ENCODE results near the gene MYL12A.

GRCh38 chr18:3129322-3129593 is 90.5 kb downstream of the MYOM1 start:
- PRO-cap: no peak
- RAMPAGE, long total RNA, 2 experiments: no peak in any of the 2 experiments

- PRO-cap: no peak
- RAMPAGE, long total RNA, 2 experiments: no peak in any of the 2 experiments
Observed at GRCh38 chr18:3220869-3221148, 1.0 kb upstream of the MYOM1 start.

- PRO-cap: no peak
- RAMPAGE, long total RNA, 2 experiments: no peak in any of the 2 experiments
Observed at GRCh38 chr18:3230980-3231566, 11.3 kb upstream of the MYOM1 start.

DNA sequence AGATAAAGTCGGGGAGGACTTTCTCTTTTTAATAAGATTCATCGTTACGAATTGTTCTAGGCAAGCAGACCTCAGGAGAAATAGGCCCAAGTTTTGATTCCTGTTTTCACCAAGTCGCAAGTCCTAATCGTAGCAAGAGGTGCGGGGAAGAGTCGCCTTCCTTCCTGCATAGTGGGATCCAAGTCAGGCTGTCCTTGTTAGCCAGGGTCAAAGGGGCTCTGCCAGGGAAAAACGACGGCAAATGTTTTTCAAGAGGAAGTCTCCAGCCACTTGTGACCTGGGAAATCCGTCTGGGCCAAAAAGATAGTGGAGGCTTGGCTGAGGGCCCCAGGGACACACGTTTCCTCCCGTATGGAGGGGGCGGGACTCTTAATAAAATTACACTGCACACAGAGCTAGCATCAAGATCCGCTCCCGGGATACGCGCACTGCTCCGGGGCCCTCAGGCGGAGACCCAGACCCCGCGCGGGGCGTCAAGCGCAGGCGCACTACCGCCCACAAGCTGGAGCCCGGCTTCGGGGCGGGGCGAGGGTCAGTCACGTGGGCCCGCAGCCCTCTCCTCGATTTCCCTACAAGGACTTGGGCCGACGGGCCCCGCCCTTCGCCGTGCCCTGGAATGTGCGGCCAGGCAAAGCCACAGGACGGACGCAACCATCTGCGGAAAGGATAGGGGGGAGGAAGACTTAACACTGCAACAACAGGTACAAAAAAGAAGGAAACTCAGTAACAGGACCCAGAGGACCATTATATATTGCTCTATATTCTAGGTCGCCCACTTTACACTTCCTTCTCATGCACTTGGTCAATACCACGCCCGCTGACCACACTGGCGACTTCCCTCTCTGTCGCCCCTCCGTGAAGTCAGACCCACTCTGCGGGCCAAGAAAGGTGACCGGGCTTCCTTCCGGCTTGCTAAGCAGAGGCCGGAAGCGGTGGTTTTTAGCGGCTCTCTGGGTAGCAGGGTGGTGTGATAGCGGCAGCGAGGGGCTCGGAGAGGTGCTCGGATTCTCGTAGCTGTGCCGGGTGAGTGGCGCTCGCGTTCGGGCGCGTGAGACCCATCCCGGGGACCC is at the start of gene MYL12A:
Gene MYL12A (plus strand): TSS at position 915 of the 1,070 bp plus-strand sequence.
- PRO-cap: bidirectional peak, plus-strand start at position 126 of the sequence, minus-strand start outside the sequence; bidirectional peak, plus-strand start at position 404 of the sequence, minus-strand start at position 430 of the sequence; bidirectional peak, plus-strand start at position 915 of the sequence, minus-strand start at position 863 of the sequence
- RAMPAGE, long total RNA, 2 experiments: start-site peak on the plus strand in 2 of 2 experiments, centred at positions 930 to 938 of the sequence, 2,746 to 6,132 reads per replicate; start-site peak on the minus strand in 2 of 2 experiments, centred at positions 241 to 469 of the sequence, 16 to 54 reads per replicate

DNA sequence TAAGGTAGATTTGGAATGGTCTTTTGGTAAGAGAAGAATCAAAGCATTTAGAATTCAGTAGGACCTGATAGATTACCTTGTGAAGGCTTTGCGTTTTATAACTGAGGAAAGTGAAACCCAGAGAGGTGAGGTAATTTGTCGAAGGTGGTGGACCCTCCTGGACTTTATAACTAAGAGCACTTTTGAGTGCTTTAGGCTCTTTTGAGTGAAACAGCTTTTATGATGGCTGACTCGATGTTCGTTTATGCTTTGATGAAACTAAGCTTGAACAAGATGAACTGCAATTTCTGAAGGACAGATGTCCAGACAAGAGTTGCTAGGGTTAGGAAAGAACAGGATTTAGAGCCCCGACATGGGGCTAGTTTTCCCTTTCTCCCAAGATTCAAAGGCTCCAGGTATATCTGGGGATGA is 1.4 kb downstream of the MYL12B start:
- PRO-cap: no peak
- RAMPAGE, long total RNA, 2 experiments: no peak in any of the 2 experiments

DNA sequence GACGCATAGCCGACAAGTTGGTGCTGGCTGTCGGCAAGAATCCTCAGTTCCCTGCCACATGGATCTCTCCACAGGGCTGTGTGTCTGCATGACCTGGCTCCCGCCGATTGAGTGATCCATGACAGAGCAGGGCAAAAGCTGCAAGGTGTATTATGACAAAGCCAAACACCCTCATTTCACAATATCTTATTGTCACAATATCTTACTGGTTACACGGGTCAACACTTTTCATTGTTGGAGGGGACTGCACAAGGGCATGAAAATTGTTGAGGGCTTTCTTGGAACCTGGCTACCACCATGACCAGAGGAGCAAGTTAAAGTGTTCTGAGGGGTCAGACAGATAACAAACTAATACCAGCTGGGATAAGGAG is 4.3 kb downstream of the MYL12B start:
- PRO-cap: no peak
- RAMPAGE, long total RNA, 2 experiments: no peak in any of the 2 experiments

DNA sequence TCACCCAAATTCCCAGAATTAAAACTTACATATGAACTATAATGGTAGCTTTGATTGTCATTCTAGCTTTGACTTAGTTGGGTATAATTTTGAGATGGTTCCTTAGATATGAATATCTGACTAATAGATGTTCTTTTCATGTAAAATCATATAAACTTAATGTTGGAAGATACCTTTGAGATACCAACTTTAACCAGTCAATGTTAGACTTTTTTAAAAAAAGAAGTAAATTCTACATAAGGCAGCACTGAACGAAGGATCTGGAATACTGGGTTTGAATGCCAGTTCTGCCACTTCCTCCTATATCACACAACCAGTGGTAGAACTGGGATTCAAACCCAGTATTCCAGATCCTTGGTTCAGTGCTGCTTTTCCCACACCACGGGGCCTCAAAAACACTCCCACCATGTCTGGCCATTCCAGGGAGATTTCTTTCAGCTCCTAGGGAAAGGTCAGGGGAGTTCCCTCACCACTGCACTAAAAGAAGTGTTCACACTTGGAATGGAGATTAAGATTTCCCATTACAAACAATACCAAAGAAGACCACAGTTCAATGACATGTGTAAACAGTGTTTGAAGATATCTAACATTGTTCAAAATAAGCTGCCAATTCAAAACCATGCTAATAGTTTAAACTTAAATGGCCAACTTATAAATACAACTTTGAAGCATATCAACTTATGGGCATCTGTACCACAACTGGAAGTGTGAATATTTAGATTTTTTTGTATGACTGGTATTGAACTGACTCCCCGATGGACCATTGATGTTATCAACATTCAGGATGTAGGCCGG is 14.2 kb downstream of the MYL12B start:
- PRO-cap: no peak
- RAMPAGE, long total RNA, 2 experiments: no peak in any of the 2 experiments

GRCh38 chr18:3277639-3278314 is 15.8 kb downstream of the MYL12B start:
- PRO-cap: no peak
- RAMPAGE, long total RNA, 2 experiments: no peak in any of the 2 experiments

DNA sequence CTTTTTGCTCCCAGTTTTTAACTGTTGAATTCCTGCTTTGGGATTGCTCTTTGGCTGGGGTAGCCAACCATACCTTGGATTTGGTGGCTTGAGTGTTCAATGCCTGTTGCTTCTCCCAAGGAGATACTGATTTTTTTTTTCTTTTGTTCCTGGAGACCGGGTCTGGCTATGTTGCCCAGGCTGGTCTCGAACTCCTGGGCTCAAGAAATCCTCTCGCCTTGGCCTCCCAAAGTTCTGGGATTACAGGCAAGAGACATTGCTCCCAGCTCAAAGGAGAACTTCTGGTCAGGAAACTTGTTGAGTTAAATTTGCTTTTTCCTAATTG is 3.0 kb downstream of the TGIF1 start:
- PRO-cap: no peak
- RAMPAGE, long total RNA, 2 experiments: no peak in any of the 2 experiments

DNA sequence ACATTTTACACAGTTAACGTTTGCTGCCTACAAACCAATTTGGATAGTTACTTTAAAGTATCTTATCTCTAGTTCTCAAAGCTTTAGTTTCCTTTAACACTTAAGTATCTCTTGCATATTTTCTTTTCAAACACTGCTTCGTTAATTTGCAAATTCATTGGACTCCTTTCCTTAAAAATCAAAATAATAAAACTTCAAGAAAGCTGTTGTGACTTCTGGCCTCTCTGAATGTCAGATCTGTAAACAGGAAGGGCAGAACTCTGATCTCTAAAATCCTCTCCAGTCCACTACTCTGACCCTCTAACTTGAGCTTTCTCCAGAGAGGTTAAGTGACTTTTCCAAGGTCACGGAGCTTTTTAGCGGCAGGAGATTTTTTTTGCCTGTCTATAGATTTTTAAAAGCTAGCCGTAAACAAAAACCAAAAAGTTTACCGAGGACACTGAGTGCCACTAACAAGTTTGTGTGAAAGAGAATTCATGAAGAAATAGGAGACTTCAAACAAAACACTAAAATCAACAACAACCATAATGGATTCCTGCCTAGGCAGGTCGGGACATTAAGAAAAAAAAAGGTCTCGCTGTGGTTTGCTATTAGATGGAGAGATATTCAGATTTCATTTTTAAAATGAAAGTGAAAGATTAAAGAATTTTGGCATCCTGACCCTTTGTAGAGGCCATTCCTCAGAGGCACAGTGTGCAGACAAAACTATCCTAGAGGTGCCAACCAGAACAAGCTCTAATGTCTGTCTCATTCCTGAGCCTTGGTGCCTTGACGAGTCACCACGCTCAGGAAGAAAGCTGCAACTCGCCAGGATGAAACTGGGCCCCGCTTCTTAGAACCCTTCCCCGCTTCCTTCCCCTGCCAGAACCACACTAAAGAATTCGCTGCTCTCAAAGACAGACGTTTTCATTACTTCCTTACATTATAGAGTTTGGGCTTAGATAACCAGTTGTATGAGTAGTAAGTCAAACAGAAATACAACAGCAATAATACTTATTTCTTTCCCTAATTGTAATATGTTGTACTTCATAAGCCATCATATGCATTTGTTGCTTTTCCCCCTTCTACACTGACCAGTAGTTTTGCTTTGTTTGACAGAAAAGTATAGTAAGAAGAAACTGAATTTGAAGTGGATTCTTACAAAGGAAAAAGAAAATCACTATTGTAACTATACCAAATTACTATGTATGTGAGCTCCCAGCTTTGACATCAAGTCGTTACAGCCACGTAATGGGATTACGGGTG is 155.9 kb downstream of the TGIF1 start:
- PRO-cap: no peak
- RAMPAGE, long total RNA, 2 experiments: no peak in any of the 2 experiments

GRCh38 chr18:3655267-3655973 is 205.4 kb downstream of the TGIF1 start:
- PRO-cap: no peak
- RAMPAGE, long total RNA, 2 experiments: no peak in any of the 2 experiments

DNA sequence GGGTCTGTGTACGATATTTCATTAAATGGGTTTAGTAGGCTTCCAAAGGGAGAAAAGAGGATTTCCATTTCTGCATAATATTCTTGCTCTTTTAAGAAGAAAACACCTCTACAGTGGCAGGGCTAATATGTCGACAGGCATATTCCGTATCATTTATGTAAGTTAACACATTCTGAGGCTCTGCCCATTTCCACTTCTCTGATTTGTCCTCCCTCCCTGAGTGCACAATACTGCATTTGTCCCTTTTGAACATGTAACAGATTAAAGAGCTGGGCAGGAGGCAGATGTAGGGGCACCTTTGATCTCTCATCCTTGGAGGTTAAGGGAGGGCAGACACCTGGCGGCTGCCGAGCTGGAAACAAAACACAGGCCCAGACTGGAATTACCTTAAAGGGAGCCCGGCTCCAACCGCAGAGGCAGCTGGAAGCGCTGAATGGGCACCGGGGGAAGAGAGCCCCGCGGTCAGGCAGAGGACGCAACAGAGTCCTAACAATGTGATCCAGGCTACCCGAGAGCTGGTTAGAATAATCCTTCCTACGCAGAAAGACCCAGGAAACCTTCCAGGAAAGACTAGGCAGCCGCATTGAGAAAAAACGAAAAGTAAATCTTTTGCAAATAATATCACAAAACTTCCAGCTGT is 215.8 kb downstream of the TGIF1 start:
- PRO-cap: unidirectional peak, plus-strand start at position 419 of the sequence
- RAMPAGE, long total RNA, 2 experiments: no peak in any of the 2 experiments

- PRO-cap: no peak
- RAMPAGE, long total RNA, 2 experiments: no peak in any of the 2 experiments
Observed at GRCh38 chr18:3966675-3967505, 488.2 kb downstream of the DLGAP1 start.

DNA sequence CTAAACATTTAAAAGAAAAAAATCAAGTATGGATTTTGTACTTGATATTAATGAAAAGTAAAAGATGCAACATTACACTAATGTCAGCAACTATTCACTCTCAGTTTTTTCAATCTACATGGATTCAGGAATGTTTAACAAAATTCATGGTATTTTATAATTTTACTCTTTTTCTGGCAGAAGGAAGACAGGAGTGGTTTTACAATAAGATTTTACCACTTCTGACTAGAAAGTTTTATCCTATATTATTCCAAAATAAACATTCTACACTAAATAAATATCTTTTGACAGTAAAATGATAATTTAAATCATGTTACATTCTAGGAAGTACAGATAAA is 252.5 kb downstream of the DLGAP1 start:
- PRO-cap: no peak
- RAMPAGE, long total RNA, 2 experiments: no peak in any of the 2 experiments

DNA sequence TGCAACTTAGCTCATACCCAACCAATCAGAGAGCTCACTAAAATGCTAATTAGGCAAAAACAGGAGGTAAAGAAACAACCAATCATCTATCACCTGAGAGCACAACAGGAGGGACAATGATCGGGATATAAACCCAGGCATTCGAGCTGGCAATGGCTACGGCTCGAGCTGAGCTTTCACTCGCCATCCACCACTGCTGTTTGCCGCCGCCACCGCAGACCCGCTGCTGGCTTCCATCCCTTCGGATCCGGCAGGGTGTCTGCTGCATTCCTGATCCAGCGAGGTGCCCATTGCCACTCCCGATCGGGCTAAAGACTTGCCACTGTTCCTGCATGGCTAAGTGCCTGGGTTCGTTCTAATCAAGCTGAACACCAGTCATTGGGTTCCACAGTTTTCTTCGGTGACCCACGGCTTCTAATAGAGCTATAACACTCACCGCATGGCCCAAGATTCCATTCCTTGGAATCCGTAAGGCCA is 236.7 kb upstream of the DLGAP1 start:
- PRO-cap: no peak
- RAMPAGE, long total RNA, 2 experiments: no peak in any of the 2 experiments

- PRO-cap: bidirectional peak, plus-strand start at chr18:5296999, minus-strand start at chr18:5296934
- RAMPAGE, long total RNA, 2 experiments: no peak in any of the 2 experiments
Observed at GRCh38 chr18:5296830-5297327, 1.4 kb upstream of the ZBTB14 start.

DNA sequence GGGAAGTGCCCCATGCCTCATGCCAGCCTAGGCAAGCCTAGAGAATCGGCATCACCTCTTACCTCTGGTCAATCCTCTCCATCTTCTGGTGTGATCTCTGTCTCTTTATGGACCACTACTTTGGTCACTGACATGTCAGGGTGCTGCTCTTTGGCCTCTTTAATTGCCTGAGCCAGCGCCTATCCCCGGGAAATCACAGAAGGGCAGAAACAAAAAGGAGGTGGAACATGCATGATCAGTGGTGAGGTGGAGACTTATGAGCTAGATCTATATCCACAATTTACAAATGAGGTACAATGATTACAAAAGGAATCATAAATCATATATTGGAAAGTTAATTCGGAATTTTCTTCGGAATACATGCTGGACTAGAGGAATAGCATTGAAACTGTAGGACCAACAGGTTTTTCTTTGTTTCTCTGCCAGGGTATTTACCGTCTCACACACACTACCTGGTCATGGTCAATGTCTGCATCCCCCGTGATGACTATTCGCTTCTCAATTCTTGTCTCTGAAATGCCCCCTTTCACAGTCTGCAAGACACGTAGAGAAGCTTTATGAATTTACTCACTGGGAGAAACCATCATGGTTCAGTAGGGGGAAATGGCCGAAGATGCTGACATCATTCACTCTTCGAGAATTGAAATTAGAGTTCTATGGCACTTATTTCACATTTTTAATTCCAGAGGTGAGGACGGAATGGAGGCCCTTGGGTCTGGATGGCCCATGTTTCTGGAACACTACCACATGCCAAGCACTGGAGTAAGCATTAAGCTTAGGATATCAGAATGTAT is 99.3 kb upstream of the ZBTB14 start:
- PRO-cap: no peak
- RAMPAGE, long total RNA, 2 experiments: no peak in any of the 2 experiments

DNA sequence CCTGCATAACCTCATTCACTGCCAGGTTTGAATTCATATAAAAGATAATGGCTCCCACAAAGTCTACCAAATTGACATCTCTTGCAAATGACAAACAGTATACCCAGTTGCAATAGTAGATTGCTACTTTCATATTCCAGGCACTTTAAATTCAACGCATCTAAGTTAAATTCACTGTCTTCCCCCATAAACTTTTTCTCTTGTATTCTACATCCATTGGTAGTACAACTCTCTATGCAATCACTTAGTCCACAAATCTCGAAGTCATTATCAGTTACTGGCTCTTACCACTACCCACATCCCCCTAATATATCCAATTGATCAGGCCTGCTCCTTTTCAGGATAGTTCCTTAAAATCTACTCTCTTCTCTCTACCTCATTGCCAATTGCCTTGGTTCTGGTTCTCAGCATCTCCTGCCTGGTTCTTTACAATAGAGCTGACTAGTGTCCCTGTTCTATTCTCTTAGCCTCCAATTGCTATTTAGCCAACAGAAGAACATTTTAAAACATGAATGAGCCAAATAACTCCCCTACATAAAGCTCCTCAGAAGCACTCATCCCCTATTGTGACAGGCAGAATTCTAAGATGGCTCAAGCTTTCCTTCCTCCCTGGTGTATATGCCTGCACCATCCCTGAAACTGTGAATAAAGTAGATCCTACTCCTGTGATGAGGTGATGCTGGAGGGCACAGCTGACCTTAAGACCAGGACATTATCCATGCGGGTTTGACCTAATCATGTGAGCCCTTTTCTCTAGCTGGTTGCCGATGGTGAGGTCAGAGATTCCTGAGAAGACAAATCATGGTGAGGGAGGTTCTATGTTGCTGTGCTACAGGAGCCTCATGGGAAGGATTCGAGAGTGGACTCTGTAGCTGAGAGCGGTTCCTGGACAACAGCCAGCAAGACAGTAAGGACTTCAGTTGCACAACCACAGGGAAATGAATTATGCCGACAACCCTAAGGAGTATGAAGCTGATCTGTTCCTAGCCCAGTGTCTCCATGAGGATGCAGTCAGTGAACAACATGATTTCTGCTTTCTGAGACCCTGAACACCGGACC is 80.7 kb downstream of the EPB41L3 start:
- PRO-cap: no peak
- RAMPAGE, long total RNA, 2 experiments: no peak in any of the 2 experiments

DNA sequence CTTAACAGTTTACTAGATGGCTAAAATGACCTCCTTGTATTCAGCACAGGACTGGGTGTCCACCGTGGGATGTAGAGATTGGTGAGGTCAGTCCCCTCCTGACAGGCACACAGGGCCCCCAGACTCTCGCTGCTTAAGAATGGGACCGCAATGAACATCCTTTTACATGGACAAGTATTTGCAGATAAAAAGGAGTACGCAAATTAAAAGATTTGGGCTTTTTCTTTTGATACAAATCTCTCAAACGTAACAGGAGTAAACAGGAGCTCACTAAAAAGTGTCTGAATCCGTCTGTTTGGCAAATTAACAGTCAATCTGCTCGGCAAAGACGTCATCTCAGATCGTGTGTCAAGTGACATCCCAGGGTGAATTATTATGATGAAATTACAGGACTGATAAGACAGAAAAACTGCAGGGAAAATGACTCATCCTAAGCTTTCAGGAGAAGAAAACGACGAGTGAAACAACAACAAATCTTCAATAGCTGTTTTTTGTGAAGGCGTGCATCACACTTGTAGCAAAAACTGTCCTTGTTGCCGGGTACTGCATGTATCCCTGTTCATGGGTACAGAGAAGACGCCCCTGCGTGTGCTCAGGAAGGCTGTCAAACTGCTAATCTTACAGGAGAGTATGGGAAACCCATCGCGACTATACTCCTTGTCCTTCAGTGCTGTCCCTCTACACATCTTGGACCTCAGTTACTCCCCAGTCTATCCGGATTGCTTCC is 25.0 kb downstream of the EPB41L3 start:
- PRO-cap: no peak
- RAMPAGE, long total RNA, 2 experiments: no peak in any of the 2 experiments

DNA sequence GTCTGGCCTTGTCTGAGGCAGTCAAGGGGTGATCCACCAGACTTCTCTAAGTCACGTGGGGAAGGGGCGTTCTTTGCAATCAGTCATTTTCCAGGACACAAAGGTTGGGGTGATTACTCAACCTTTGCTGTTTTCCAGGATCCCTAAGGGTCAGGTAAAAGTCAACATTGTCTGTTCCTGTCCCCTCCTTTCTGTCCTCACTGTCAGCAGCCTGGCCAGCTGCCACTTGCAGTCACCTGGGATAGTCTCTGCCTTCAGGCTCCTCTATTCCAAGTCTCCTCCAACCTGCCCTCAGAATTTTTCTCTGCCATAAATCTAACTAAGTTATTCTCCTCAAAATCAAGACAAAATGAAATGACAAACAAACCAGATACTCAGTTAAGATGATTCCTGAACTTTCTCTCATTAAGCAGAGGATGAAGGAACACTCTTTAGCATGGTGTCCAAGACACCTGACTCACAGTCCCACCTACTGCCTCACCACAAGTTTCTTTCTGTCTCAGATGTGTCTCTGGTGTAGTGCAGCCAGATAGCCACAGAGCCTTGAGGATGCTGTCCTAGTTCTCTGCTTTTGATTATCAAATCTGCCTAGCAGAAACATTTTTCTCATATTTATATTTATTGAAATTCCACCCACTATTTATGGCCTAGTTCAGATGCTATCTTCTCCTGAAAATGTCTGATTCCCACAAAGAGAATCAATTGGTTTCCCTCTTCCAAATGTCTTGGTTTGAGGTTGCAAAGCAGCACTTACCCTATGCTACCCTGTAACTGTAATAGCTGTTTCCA is 103.5 kb upstream of the TMEM200C start:
- PRO-cap: no peak
- RAMPAGE, long total RNA, 2 experiments: no peak in any of the 2 experiments